Glomerular endothelial cell (primary cell): Measurements from ENCODE around the genes CHODL, ADAMTS5 and N6AMT1.

DNA sequence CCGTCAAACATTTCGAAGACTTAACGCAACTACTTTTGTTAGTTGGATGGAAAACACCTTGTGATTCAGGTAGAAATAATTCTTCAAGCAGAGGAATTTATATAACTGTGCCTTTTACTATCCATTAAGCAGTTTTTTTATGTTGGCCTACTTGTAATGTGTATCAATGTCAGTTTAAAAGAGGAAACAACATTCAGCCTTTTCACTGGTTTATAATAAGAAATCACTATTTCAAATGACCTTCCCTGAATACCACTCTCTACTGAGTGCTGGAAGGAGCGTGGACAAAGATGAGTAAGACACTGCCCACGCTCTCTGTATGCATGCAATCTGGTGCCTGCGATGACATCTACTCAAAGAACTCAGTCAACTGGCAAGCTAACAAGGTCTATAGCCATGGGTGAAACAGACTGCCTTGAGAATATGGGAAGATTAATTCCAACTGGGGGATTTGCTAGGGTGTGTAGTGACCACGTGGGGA, 49.5 kb upstream of the CXADR start:
- RAMPAGE, long total RNA = no peak

DNA sequence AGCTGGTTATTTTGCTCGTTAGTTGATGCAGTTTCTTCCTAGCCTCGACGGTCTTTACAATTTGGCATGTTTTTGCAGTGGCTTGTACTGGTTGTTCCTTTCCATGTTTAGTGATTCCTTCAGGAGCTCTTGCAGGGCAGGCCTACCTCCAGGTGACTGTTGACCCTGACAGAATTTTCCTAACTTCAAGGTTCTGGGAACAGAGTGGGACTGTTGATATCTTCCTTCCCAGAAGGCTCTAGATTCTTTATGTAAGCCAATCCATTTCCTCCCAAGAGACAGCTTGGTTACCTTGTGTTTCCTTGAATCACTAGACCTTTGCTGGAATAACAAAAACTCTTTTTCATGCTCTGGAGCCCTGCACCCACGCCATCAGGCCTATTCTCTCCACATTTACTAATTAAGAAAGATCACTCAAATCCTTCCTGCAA, 67.0 kb downstream of the C21orf91 start:
- RAMPAGE, long total RNA = no peak

- RAMPAGE, long total RNA = no peak
These were observed 38.7 kb downstream of the C21orf91 start for GRCh38 chr21:17780321-17781005.

DNA sequence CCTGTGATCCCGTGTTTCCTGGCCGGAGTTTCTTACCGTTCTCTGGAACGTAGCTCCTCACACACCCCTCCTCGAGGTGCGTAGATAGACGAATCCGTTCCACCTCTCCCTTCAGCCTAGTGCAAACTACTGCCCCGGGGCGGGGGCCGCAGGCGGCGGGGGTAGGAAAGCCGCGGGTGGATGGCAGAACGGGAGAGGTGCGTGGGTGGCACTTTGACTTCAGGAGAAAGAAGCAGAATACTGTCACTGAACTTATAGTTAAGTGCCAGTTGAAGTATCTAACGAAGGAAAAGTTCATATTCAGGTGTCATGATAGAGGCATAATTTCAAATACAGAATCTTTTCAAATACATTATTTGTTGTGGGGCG, 367 bp upstream of the C21orf91 start:
- RAMPAGE, long total RNA = no peak

DNA sequence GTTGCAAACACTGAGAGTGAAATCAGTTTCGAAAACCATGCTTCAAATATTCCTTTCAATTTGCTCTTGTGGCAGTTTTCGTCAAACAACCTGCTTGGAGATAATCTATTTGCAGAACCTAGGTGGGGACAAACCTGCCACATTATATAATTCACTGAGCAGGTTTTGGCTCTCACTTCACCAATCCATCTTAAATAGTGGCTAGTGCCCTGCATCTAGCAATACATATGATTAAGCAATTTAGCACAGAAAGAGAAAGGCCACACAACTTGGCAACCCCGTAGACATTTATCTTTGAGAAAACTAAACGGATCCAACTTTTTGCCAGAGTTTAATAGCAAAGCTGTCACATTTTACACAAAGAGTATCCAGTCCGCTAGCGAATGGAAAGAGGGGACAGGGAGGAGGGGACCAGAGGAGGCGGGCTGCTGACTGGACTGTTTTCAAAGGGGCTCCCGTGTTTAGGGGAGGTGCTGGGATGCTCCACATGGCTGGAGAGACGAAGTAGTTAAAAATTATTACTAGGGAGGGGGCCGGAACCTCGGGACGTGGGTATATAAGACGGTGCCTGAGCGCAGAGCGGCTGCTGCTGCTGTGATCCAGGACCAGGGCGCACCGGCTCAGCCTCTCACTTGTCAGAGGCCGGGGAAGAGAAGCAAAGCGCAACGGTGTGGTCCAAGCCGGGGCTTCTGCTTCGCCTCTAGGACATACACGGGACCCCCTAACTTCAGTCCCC, at the start of gene CHODL:
TSS of gene CHODL (plus strand) at position 586 of the 736 bp plus-strand sequence.
- RAMPAGE, long total RNA = no peak

DNA sequence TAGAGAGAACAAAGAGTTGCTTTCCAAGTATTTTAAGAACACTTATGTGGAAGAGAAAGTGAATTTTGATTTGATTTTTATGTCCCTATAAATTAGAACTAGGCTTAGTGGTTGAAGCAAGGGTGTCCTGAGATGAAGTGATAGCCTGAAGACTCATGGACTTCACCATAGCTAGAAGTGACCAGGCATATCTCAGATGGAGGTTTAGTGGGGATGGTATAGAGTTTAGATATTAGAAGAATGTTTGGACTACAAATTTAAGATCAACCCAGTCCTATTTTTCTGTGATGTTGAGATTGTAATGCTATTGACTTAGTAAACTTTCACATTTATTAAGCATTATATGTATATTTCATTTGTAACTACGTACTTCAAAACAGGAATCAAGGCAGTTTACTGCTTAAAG, 250.9 kb upstream of the TMPRSS15 start:
- RAMPAGE, long total RNA = no peak

DNA sequence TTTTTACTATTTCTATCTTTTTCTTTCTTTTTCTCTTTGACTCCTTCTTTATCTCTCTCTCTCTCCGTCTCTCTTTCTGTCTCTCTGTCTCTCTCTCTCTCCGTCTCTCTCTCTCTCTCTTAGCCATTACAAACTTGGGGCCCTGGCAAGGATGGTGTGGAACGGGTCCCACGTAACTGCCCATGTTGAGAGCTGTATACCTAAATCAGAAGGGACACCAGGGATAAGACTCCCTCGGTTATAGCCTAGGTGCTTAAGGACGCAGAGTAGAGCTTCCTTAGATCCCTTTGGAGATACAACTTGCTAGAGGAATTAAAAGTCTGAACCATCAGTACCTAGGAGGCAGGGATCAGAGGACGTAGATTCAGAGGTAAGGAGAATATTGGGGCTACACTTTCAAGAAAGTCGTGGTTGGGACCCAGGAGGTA, 355.4 kb upstream of the TMPRSS15 start:
- RAMPAGE, long total RNA = no peak

DNA sequence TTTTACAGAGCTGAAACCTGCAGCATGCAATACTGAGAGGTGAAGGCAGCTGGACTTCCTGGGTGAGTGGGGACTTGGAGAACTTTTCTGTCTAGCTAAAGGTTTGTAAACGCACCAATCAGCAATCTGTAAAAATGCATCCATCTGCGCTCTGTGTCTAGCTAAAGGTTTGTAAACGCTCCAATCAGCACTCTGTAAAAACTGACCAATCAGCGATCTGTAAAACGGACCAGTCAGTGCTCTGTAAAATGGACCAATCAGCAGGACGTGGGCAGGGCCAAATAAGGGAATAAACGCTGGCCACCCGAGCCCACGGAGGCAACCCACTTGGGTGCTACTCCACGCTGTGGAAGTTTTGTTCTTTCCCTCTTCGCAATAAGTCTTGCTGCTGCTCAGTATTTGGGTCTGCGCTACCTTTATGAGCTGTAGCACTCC, 1750.5 kb downstream of the MRPL39 start:
- RAMPAGE, long total RNA = no peak

GRCh38 chr21:25457377-25457935, 149.8 kb downstream of the MRPL39 start:
- RAMPAGE, long total RNA = no peak

GRCh38 chr21:25731876-25732430, 2.8 kb downstream of the ATP5PF start:
- RAMPAGE, long total RNA = no peak

- RAMPAGE, long total RNA = no peak
These were observed 176.8 kb downstream of the GABPA start for GRCh38 chr21:25911518-25912099.

GRCh38 chr21:25914026-25914559, 179.3 kb downstream of the GABPA start:
- RAMPAGE, long total RNA = no peak

- RAMPAGE, long total RNA = no peak
These were observed 120.4 kb downstream of the CYYR1 start for GRCh38 chr21:26452721-26452997.

- RAMPAGE, long total RNA = no peak
These were observed 1.7 kb downstream of the ADAMTS1 start for GRCh38 chr21:26843444-26844018.

GRCh38 chr21:26928680-26929081, 38.2 kb downstream of the ADAMTS5 start:
- RAMPAGE, long total RNA = no peak

- RAMPAGE, long total RNA = no peak
These were observed at the start of gene ADAMTS5 for GRCh38 chr21:26966887-26967972. Gene ADAMTS5, minus strand, starts transcription at chr21:26967088.

- RAMPAGE, long total RNA = no peak
These were observed 423.5 kb upstream of the ADAMTS5 start for GRCh38 chr21:27390409-27390837.

DNA sequence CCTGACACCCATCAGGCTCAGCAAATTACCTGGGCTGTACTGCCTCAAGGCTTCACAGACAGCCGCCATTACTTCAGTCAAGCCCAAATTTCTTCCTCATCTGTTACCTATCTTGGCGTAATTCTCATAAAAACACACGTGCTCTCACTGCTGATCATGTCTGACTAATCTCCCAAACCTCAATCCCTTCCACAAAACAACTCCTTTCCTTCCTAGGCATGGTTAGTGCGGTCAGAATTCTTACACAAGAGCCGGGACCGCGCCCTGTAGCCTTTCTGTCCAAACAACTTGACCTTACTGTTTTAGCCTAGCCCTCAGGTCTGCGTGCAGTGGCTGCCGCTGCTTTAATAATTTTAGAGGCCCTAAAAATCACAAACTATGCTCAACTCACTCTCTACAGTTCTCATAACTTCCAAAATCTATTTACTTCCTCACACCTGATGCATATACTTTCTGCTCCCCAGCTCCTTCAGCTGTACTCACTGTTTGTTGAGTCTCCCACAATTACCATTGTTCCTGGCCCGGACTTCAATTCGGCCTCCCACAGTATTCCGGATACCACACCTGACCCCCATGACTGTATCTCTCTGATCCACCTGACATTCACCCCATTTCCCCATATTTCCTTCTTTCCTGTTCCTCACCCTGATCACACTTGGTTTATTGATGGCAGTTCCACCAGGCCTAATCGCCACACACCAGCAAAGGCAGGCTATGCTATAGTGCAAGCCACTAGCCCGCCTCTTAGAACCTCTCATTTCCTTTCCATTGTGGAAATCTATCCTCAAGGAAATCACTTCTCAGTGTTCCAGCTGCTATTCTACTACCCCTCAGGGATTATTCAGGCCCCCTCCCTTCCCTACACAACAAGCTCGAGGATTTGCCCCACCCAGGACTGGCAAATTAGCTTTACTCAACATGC, 720.4 kb downstream of the N6AMT1 start:
- RAMPAGE, long total RNA = no peak

DNA sequence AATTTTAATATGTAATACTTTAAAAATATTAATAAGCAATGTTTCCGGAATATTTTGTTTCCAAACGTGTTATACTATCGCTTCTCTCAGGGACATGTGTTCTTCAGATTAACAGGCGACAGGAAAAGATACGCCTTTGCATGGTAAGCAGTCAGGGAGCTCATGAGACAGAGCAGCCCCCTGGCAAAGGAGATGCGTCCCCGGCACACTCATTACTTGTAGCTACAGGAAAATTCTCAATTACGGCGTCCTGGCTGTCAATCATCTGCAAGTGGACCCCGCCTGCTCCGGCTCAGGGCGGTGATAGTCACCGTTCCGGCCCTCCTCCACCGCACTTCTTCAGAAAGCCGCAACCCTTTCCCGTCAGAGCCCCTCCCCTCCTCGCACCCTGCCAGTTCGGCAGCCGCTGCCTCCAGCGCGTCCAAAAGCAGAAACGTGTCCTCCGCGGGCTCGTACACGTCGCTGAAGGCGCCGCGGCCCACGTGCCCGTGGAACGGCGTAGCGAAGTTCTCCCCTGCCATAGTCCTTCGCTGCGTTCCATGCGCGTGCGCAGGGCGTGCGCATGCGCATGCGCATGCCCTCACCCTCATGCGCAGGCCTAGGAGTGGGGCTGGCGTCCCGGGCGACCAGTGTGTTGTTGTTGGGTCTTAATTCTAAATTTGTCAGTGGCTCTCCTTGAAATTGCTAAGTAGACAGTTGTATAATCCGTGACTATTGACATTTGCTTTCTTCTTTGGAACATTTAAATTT, at the start of gene N6AMT1:
TSS of gene N6AMT1 (minus strand) at position 543 of the 750 bp plus-strand sequence.
- RAMPAGE, long total RNA = start-site peak on the minus strand centred at position 538 of the sequence, 24 bp wide, 56 and 43 reads in 2 replicates

DNA sequence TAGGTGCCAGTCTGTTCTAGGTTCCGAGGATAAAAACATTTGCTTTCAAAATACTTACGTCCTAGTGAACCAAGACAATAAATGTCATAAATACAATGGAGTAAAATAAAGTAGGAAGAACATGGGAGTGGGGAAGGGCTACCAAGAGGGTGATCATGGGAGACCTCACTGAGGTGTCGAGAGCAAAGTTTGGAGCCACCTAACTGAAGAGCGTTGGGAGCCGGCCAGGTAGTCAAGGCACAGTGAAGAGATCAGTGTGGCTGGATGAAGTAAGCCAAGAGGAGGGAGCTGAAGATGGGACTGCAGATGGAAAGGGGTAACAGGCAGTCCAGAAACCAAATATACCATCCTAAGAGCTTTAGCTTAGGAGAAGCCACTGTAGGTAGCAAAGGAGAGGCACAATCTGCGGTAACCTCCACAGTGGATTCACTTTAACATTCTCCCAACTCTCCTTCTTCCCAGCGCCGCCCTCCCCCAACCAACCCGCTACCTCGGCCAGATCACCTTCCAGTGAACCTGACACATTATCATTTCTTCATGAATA, 630 bp downstream of the LTN1 start:
- RAMPAGE, long total RNA = no peak